HCT116 (cell line): ENCODE measurements around a stretch of chr4.

- RRBS = no CpG with 5 or more reads among the region's 1 CpG
Observed at GRCh38 chr4:168662408-168663014, 165.7 kb downstream of the PALLD start.

DNA sequence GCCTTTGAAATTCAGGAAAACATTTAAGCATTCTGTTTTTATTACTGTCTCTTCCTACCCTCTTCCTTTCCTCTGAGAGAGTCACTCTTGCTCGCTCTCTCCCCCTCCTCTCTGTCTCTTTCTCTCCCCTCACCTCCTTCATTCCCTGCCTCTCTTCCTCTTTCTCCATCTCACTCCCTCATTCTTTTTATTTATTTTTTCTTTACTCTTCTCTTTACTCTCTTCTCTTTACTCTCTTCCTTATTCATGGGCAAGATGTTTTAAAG is 197.4 kb downstream of the PALLD start:
- RRBS = no CpG with 5 or more reads among the region's 1 CpG

GRCh38 chr4:168784839-168785602 is 225.0 kb downstream of the CBR4 start:
- RRBS = no CpG with 5 or more reads among the region's 11 CpGs

DNA sequence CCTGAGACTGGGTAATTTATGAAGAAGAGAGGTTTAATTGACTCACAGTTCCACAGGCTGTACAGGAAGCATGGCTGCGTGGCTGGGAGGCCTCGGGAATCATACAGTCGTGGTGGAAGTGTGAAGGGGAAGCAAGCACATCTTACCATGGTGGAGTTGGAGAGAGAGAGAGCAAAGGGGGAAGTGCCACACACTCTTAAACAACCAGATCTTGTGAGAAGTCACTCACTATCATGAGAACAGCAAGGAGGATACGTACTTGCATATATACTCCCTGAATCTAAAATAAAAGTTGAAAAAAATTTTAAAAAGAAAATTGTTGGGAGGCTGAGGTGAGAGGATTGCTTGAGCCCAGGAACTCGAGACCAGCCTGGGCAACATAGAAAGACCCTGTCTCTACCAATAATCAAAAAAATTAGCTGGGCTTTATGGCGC is 206.9 kb downstream of the CBR4 start:
- RRBS = no CpG with 5 or more reads among the region's 6 CpGs

- RRBS = no CpG with 5 or more reads among the region's 5 CpGs
Observed at GRCh38 chr4:168831020-168831560, 179.0 kb downstream of the CBR4 start.

- RRBS = 95% methylated on average over 5 of the region's 50 CpGs
Observed at GRCh38 chr4:168878111-168878823, 131.8 kb downstream of the CBR4 start.

DNA sequence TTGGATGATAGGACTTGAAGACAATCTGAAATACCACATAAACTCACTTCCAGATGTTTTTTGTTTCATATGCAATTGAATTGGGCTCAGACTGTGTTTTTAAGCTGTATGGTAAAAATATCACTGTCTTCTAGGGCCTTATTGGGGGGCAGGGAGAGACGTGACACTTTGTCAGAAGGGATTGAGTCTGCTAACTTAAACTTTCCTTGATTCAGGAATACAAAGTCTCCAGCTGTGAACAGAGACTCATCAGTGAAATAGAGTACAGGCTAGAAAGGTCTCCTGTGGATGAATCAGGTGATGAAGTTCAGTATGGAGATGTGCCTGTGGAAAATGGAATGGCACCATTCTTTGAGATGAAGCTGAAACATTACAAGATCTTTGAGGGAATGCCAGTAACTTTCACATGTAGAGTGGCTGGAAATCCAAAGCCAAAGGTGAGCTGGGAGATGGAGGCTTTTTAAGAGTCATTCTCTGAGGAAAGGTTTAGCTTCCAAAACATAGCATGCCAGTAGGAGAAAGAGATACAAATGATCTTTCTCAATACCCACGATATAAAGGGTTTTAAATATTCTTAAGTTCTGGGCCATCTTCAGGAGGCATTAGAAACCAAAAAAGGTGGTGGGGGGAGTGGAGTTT is 111.7 kb downstream of the CBR4 start:
- RRBS = no CpG with 5 or more reads among the region's 2 CpGs

DNA sequence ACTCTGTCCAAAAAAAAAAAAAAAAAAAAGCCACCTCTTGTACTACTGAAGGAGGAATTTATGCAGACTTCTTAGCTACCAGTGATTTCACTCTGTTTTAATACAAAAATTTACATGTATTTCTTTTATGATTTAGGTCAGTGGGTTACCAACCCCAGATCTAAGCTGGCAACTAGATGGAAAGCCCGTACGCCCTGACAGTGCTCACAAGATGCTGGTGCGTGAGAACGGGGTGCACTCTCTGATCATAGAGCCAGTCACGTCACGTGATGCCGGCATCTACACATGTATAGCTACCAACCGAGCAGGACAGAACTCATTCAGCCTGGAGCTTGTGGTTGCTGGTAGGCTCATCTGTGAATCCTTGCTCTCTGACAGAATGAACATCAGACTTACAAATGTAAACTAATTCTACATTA is 88.6 kb downstream of the CBR4 start:
- RRBS = no CpG with 5 or more reads among the region's 8 CpGs

GRCh38 chr4:169047976-169048296 is 37.9 kb upstream of the CBR4 start:
- RRBS = no CpG with 5 or more reads among the region's 4 CpGs

DNA sequence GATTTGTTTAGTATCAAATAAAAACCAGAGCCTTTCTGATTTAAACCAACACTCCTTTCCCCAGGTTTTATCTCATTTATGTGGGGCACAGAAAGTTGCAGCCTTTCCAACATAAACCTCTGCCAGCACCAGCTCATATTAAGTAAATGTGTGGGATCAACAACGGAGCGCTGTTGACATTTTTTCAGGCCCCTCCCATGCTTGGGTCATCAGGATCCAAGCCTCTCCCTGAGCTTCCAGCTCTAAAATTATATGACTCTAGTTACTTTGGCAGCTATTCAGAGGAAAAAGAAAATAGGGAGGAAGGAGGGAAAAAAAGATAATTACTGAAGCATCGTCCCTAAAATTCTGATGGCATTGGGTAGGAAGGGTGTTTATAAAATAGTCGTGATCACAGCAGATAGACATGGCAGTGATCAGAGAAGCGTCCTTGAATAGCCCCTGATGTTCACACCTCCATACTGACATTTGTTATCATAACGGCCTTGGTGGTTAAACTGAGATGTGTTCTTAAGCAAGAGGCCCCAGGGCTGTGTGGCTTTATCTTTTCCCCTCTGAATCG is 52.5 kb upstream of the CBR4 start:
- RRBS = no CpG with 5 or more reads among the region's 7 CpGs

GRCh38 chr4:169080982-169081498 is 71.0 kb upstream of the CBR4 start:
- RRBS = no CpG with 5 or more reads among the region's 3 CpGs

- RRBS = no CpG with 5 or more reads among the region's 9 CpGs
Observed at GRCh38 chr4:169117472-169118040, 107.5 kb upstream of the CBR4 start.

DNA sequence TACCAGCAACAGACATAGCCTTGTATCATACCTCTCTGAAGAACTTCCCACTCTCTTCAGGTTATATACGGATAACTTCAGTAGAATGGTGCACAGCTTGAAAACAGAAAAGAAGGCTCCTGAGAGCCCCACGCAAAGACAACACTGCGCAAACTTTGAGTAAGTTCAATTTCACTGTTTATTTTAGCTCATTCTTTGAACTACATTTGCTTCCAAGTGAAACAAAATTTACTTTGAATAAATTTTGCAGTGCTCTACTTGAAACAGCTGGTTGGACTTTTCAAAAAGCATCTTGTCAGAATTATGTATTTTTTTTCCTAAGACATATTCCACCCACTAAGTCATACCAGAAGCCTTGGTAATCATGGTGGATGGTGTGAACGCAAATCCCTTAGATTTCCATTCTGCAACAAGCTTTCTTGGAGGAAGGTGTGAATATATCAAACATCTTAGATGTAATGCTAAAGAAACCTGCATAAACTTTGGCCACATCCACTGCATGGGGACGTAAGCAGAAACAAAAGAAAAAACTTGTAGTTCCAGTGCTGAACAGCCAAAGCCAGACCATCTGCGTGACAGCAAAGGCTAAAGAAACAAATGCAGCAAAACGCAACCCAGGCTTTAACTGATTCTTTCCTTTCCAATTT is 91.1 kb downstream of the SH3RF1 start:
- RRBS = no CpG with 5 or more reads among the region's 7 CpGs

- RRBS = no CpG with 5 or more reads among the region's 5 CpGs
Observed at GRCh38 chr4:169220382-169220769, 50.4 kb downstream of the SH3RF1 start.

GRCh38 chr4:169233857-169234600 is 36.7 kb downstream of the SH3RF1 start:
- RRBS = no CpG with 5 or more reads among the region's 7 CpGs

DNA sequence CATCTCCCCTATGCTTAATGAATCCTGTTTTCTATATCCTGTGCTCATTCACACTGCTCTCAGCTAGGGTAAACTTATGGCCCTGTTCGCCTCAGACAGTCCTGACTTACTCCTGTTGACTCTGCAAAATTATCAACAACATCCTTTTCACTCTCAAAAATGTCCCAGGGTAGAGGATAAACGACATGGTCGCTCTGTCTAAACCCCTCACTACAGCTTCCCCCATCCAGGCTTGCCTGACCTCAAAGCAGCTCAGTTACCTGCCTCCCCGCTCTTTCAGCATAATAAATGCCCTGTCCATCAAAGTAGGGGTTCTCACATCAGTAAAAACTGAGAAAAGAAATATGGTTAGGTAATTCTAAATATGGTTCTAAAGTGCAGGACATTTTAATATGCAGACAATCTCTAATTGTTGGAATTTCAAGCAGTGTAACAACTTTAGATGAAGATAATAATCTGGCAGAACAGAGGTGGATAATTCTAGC is 13.4 kb downstream of the SH3RF1 start:
- RRBS = no CpG with 5 or more reads among the region's 4 CpGs

DNA sequence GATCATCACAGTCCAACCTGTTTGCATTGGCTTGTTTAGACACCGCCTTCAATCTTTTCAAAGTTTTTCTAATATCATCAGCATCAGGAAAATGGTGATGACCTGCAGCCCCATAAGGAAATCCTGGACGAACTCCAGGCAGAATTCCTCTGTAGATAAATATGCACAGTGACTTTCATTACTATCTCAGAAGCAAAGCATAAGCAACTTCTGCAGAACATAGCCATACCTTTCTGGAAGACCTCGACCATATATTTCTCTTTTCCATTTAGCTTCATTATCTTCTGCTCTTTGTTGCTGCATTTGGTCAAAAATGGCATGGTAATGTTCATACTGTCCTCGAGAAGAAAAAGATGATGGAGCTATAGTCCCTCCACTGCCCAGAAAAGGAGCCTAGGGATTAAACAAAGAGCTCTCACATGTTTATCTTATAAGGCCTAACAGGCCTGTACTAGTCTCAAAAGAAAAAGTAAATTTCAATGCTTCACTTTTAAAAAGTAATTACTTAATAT is 56.6 kb downstream of the NEK1 start:
- RRBS = no CpG with 5 or more reads among the region's 4 CpGs

- RRBS = no CpG with 5 or more reads among the region's 5 CpGs
Observed at GRCh38 chr4:169611016-169611382, 1.4 kb downstream of the NEK1 start.

GRCh38 chr4:169657480-169658075 is 37.2 kb downstream of the CLCN3 start:
- RRBS = no CpG with 5 or more reads among the region's 3 CpGs

DNA sequence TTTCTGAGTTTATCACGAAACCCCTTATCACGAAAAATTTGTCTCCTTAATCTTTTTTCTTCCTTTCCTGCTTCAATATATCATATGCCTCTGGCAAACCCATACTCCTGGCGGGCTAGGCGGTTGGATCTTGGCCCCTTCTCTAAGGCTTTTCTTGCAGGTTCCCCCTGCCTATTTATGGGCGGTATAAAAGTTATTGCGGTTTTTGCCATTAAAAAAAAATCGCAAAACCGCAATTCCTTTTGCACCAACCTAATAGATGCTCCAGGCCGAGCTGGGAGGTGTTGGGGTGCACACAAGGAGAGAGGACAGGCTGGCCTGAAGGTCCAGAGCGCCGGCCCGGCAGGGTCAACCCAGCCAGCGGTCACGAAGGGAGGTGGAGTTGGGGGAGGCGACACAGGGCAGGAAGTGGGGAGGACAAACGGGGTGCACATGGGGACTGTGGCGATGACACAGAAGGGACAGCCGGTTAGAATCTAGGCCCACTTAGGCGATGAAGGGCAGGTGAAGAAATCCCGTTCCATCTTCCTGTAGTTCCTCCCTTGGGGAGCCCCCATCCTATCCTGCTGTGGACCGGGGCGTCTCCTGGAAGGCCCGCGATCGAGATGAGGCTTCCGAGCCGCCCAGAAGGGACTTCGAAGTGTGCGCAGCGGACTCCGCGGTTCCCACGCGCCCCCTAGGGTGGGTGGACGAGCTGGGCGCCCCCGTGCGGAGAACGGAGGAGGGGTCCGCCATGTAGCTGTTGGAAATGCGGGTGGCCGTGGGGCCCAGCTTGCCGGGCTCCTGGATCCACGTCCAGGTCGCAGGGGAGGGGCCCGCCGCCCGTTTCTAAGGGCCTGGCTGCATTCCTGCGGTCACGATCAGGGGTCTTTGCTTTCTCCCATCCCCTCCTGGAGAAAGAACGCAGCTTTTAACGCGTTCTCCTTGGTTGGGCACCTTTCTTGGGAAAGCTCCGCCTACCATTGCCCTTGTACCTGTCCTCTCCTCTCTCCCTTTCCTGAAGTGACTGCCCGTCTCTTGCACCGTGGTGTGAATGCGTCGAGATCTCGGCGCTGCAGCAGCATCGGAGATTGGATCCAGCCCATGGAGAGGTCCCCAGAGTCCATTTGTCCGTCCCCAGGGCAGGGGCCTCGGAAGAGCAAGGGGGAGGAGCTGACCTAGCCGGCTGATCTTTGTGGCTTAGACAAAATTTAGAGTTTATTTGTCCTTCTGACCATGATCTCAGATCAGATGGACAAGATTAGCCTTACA is 16.9 kb upstream of the HPF1 start:
- RRBS = no CpG with 5 or more reads among the region's 64 CpGs